ENCODE measurements around a stretch of chr5.

- PRO-cap = no peak
Observed at GRCh38 chr5:168590750-168591007, 11.5 kb upstream of the PANK3 start.

- PRO-cap = no peak
Observed at GRCh38 chr5:168612793-168613430, 33.7 kb upstream of the PANK3 start.

- PRO-cap = unidirectional peak, minus-strand start at chr5:168681638
Observed at GRCh38 chr5:168681458-168682000, 102.4 kb upstream of the PANK3 start.

DNA sequence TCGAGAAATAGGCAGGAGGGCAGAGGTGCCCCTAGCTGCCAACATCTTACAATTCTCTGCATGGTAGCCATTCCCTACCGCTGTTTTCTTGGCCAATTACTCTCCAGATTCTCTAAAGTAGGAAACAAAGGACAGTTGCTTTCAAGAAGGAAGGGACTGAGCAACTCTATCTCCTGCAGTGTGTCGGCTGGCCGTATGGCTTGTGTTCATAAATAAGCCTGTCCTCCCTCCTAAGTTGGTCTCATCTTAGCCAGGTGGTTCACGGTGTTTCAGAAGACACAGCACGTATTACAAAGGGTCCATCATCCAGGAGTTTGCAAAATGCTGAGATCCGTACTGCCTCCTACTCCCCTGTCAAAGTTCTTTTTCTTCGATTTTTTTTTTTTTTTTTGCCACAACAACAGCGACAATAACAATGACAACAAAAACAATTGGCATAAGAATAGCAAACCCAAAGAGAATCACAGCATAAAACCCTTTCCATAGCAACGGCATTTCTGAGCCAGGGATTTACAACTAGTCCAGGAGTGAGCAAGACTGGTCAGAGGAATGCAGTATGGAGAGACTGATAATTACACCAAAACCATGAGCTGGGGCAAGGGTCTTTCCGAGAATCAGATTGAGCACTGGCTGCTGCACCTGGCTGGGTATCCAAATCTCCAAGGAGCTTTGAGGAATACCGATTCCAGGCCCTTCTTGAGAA is 212.8 kb downstream of the SLIT3 start:
- PRO-cap = no peak

DNA sequence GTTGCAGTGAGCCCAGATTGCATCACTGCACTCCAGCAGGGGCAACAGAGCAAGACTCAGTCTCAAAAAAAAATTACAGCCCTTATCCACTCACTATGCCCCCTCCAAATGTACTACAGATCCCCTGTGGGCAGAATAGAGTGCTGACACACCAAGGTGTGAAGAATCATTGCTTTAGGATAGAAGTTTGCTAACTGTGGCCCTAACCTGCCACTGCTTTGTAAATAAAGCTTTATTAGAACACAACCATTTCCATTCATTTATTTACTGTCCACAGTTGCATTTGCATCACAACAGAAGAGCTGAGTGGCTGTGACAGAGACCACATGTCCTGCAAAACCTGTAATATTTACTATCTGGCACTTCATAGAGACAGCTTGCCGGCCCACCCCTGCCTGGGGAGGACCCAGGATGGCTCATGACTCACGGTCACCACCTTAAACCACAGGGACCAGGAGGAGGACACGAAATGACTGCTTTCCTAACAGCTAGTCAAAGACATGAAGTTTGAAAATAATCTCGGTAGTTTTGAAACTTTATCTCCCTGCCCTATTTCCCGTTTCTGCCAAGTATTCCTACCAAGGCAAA is 206.3 kb downstream of the SLIT3 start:
- PRO-cap = no peak

- PRO-cap = no peak
Observed at GRCh38 chr5:169746202-169746638, 109.1 kb downstream of the DOCK2 start.

- PRO-cap = no peak
Observed at GRCh38 chr5:170245140-170245512, 12.3 kb downstream of the C5orf58 start.

- PRO-cap = no peak
Observed at GRCh38 chr5:170245513-170245864, 12.7 kb downstream of the C5orf58 start.

DNA sequence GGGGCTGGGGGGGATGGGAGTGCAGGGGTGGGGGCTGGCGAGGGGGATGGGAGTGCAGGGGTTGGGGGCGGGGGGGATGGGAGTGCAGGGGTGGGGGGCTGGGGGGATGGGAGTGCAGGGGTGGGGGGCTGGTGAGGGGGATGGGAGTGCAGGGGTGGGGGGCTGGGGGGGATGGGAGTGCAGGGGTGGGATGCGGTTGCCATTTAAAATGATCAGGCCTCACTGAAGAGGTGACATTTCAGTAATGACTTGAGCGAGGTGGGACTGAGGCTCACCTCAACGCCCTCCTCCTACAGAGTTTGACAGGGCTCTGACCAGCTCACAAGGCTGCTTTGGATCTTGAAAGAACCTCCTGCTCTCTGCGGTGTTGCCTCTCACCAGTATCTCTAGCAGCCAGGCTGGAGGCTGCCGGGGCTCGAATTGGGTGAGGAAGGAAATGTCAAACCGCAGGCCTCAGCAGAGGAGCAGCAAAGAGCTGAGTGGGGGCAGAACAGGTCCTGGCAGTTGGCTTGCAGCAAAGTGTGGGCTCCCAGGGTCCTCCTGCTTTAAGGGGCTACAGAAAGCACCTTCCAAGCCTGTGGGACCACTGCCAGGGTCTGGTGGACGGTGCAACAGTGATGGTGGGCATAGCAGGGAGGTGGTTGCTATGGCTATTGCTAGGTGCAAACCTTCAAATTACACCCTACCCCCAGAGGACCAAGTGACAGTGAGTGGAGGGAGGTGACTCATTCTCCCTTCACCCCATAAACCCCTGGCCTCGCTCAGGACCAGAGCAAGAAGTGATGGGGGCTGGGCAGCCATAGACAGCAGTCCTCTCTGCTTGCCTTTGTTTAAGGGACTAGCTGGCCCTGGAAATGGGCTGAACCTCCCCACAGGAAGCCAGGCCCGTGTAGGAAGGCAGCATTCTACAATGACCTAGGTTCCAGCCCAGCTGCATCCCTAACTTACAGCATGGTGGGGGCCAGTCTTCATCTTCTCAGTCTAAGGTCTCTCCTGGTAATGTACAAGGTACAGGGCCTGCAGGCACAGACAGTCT is 18.9 kb downstream of the LCP2 start:
- PRO-cap = no peak

GRCh38 chr5:170387778-170388407 is 1.3 kb downstream of the KCNMB1 start:
- PRO-cap = no peak

DNA sequence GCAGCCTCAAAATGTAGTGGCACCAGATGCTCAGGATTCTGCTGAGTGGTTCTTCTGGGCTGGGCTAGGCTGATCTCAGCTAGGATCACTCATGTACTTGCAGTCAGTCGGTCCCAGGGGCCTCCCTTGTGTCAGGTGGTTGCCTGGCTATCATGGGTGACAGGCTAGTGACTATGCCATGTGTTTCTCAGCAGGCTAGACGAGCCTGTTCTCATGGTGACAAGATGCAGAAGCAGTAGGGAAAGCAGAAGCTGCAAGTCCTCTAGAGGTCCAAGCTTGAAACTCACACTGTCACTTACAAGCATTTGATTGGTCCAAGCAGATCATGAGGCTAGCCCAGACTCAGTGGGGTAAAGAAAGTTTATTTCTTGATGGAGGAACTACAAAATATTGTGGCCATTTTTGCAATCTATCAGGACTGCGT is 15.2 kb upstream of the KCNMB1 start:
- PRO-cap = no peak

DNA sequence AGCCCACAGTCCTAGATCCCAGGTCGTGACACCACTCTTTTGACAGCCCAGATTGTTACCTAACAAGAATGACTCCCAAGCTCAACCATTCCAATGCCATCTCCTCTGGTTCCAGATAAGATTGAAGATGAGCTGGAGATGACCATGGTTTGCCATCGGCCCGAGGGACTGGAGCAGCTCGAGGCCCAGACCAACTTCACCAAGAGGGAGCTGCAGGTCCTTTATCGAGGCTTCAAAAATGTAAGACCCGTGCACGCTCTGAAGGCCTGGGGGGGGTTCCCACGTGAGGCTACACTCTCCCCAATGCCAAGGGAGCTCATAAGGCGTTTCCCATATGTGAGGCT is 64.9 kb upstream of the GABRP start:
- PRO-cap = no peak

GRCh38 chr5:171924276-171925212 is 81.9 kb downstream of the FBXW11 start:
- PRO-cap = no peak

- PRO-cap = bidirectional peak, plus-strand start at chr5:172005204, minus-strand start at chr5:172005094
Observed at GRCh38 chr5:172004915-172005329, 1.5 kb downstream of the FBXW11 start.

DNA sequence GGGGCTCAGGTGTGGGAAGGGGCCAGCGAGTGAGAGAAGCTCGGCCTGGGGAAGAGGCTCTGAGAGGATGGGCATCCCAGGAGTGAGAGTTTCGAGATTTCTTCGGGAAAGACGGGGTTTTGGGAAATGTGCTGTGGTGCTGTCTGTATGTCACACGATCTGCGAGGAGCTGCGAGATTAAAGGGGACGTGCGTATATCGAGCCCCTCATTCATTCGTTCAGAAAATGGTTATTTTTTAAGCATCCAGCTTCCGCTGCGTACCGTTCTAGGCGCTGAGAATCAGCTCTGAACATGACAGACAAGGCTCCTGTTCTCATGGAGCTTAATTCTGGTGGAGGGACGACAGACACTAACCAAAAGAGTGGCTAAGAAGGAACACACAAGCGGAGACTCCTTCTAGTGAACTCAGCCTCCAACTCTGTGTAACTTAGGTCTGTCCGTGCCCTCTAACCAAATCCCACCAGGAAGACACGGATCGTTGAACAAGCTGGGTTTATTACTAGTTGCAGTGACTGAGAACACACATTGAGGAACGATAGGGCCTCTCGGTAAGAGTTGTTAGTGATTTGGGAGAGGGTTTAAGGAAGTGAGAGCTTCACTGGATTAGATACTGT is 820 bp upstream of the FBXW11 start:
- PRO-cap = no peak

DNA sequence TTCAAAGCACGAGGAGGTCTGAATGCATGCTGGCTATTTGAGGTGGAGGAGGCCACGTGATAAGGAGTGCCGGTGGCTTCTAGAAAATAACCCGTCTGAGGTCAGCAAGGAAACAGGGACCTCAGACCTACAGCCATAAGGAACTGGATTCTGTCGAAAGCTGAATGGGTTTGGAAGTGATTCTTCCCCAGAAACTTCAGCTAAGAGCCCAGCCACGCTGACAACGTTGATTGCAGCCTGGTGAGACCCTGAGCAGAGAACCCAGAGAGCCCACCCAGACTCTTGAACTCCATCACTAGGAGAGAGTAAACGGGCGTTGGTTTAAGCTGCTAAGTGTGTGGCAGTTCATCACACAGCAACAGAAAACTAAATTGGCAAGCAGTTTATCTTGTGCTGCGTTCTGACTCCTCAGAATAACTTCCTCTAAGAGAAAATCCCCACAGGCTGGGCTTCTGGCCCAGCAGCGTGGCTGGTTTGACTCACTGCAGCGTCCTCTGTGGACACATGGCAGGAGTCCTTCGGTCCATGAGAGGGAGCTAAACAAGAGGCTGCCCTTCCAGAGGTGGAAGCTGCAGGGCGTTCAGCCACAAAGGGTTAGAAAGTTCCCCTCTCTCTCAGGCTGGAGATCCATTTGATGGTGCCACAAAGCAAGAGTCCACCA is 45.9 kb upstream of the FBXW11 start:
- PRO-cap = unidirectional peak, minus-strand start at position 368 of the sequence

DNA sequence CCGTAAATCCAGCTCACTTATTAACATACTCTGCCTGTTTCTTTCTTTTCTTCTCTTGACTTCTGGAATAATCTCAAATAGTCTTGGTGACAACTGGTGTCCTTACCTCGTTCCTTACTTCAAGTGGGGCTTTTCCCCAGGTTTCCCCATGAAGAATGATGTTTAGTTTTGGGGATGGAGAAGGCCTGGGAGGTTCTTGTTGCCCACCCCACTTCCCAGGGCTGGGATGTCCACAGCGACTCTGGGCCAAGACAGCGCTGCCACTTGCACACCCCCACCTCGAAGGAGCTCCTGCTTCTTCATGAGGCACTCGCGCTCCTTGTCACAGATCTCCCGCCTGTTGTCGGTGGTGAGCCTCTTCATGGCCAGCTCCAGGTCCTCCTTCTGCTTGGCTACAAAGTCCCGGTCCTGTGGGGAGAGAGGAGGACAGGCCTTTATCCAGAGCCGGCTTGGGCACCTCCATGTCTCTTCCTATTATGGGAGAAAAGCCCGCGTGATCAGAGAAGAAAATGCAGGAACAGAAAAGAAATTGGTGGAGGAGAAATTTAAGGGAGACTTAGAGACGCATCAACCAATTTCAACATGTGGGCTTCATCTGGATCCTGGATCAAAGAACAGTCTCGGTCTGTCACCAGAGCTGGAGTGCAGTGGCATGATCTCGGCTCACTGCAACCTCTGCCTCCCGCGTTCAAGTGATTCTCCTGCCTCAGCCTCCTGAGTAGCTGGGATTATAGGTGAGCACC is 54.6 kb upstream of the FBXW11 start:
- PRO-cap = no peak

DNA sequence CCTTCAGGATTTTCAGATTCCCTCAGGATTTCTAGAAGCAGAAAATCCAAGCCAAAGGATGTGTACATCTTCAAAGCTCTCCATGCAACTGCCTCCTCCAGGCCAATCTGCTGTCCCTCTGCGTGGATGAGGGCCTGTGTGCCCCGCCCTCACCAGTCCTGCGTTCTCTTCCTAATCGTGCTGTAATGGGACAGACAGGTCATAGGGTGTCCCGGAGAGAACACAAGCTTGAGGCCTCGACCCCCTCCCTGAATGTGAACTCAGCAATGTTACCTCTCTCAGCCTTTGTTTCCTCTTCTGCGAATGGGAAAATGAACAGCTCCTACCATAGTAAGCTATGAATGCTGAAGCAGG is 57.0 kb upstream of the FBXW11 start:
- PRO-cap = no peak

DNA sequence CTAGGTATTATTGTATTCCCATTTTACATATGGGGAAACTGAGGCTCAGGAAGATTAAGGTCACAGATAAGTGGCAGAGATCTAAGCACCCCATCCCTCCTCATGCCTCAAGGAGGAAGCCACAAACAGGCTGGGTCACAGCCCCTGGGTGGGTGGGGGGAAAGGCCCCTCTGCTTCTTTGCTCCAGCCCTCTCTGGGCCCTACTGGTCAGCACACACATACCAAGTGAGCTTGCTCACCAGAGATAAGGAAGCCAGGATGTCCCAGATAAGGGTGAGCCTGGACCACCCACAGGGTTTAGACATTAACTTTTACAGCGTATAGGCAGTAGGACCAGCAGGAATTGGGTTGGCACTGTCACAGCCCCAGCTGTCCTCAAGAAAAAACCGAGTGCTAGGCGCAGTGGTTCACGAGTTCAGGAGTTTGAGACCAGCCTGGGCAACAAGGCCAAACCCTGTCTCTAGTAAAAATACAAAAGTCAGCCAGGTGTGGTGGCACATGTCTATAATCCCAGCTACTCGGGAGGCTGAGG is 45.2 kb downstream of the STK10 start:
- PRO-cap = no peak

DNA sequence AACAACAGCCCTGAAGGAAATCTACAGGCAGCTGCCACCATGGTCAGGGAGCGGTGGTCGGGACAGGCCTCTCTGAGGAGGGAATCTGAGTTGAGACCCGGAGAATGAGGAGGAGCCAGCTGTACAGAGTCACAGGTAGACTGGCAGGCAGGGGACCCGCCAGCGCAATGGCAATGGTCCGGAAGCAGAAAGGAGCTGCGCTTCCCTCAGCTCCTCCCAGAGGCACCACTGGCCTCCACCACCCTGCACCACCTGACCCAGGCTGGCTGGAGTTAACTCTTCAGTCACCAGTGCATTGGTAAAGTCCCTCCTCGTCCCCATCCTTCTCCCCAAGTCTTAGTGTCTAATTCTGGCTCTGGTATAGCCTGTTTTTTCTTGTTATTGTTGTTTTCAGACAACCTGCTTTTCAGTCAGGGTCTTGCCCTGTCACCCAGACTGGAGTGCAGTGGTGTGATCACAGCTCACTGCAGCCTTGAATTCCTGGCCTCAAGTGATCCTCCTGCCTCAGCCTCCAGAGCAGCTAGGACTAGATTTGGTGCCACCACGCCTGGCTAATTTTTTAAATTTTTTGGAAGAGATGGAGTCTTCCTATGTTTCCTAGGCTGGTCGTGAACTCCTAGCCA is 13.3 kb downstream of the STK10 start:
- PRO-cap = bidirectional peak, plus-strand start at position 173 of the sequence, minus-strand start at position 169 of the sequence